ENCODE results near the gene ARSJ.

DNA sequence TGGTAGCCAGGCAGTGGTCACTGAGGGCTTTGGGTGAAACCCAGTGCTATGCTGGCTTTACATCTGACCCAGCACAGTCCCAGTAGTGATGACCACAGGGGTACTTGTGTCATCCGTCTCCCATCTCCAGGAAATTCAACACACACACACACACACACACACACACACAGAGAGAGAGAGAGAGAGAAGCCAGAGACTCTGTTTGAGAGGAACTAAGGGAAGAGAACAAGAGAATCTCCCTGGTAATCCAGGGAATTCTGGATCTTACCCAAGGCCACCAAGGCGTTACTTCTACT, 426.6 kb upstream of the PITX2 start:
- PRO-cap, 2 experiments = no peak in any of the 2 experiments

- PRO-cap, 2 experiments = no peak in any of the 2 experiments
Measured at GRCh38 chr4:112342897-112343296, 45.7 kb downstream of the ALPK1 start.

GRCh38 chr4:112522903-112523503, 7.0 kb upstream of the NEUROG2 start:
- PRO-cap, 2 experiments = no peak in any of the 2 experiments

DNA sequence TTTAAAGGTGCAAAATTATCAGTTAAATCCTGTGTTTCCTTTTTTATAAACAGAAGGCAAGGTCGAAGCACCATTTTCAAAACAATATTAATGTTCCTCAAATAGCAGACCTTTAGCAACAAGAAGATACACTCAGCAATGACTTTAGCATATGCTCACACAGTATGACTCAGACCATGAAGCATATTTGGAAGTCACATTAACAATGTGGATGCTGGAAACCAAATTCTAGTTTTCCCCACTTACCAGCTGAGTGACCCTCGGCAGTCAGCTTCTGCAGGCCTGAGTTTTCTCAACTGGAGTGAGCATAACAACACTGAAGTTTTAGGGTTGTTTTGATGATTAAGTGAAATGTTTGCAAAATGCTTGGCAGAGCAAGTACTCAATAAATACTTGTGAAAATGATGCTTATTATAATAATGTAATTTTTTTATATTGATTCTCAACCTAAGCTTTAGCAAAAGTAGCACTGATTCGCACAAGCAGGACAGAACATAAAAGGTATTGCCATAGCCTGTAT, 130.6 kb downstream of the ANK2 start:
- PRO-cap, 2 experiments = no peak in any of the 2 experiments

GRCh38 chr4:113291510-113291921, 242.1 kb downstream of the ANK2 start:
- PRO-cap, 2 experiments = no peak in any of the 2 experiments

DNA sequence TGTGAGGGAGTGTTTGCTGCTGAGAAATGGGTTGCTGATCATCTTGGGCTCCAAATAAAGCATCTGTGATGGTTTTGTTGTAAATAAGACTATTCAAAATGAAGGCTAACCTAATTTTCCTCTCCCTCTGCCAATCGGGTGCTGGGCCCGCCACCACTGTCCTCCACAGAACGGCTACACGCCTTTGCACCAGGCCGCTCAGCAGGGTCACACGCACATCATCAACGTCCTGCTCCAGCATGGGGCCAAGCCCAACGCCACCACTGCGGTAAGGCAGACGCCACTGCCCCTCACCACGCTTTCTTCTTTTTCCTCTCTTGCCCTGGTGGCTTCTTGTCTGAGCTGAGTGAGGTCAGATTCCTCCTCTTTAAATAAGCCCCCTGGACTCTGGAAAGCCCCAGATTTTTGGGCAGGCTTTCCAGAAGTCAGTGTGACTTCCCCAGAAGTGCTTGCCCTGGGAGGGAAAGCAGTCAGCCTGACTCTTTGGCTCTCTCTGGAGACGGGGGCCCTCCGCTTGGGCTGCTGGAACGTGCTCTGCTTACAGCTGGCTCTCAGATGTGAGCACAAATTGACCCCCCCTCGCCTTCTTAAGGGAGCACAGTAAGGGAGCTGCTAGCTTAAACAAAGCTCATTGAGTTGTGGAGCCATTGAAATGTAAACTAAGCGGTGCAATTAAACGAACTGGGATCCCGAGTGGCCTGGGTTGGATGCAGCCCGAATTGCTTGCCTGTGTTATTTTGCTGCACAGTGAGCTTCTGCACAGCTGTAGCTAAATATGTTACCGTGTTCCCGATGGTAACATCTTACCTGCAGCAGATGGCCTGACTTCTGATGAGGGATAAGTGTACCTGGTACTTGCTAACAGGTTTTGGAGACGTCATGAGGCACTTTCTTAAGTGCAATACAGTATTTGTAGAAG, 243.1 kb downstream of the ANK2 start:
- PRO-cap, 2 experiments = peak in 1 of 2 experiments; most common plus-strand start position 492 of the sequence (in 1); most common minus-strand start position 311 of the sequence (in 1)

- PRO-cap, 2 experiments = no peak in any of the 2 experiments
Measured at GRCh38 chr4:113294422-113294958, 245.0 kb downstream of the ANK2 start.

GRCh38 chr4:113300276-113300923, 250.9 kb downstream of the ANK2 start:
- PRO-cap, 2 experiments = no peak in any of the 2 experiments

DNA sequence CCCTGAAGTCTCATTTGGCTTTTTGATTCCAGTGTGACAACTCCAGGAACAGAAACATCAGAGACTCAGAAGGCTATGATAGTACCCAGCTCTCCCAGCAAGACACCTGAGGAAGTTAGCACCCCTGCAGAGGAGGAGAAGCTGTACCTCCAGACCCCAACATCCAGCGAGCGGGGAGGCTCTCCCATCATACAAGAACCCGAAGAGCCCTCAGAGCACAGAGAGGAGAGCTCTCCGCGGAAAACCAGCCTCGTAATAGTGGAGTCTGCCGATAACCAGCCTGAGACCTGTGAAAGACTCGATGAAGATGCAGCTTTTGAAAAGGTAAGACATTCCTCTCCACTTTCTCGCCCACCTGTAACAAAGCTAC, 320.0 kb downstream of the ANK2 start:
- PRO-cap, 2 experiments = no peak in any of the 2 experiments

DNA sequence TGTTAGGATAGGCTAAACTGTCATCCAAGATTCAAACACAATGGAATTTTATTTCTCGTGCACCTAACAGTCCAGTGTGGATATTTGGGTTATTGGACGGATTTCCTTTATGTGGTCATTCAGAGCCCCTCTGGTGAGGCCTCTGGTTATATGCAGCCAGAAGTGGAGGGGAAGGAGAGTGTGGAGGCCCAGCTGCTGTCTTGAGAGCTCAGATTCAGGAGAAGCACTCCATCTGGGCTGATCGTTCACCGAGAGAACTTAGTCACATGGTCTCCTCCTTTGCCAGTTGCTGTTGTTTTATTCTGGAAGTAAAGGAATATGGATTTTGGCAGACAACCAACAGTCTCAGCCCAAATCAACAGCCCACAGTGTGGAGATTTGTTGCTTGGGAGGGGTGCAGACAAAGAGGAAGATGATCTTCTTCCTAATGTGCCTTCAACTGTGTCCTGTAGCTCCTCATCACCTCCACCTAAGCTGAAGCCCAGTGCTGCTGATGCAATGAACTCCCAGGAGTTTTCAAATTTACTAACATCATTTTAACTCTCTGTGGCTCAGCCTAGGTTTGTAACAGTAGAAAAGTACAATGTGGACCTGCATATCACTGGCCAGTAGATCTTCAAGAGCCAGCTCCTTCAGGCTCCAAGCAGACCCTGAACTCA, 355.4 kb downstream of the ANK2 start:
- PRO-cap, 2 experiments = no peak in any of the 2 experiments

DNA sequence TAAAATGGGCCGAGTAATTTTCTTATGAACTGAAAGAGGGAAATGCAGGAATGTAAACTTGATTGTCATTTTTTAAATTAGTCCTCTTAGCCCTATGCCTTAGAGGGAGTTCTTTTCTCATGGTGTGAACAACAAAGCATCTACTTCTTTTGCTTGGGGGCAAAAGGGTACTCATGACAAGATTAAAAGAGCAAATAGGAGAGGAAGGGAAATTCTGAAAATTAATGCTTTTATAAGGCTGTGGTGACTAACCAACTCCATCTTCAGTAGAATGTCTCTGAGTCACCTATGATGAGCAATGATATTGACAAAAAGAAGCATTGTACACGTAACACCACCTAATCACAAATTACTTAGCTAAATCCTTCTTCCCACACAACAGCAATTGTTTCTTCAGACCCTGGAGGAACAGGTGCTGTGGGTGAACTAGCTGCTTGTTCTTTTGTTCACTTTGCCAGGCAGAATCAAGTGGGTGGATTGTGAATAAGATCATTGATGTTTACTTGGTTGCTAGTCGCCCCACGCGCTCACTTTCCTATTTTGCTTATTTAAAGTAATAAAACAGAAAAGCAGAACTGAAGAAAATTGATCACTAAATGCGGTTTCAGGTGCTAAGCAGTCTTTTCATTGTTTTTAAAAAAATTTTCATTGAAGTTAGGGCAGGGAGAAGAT, 315.6 kb downstream of the CAMK2D start:
- PRO-cap, 2 experiments = no peak in any of the 2 experiments

- PRO-cap, 2 experiments = no peak in any of the 2 experiments
Measured at GRCh38 chr4:113547365-113548138, 214.0 kb downstream of the CAMK2D start.

DNA sequence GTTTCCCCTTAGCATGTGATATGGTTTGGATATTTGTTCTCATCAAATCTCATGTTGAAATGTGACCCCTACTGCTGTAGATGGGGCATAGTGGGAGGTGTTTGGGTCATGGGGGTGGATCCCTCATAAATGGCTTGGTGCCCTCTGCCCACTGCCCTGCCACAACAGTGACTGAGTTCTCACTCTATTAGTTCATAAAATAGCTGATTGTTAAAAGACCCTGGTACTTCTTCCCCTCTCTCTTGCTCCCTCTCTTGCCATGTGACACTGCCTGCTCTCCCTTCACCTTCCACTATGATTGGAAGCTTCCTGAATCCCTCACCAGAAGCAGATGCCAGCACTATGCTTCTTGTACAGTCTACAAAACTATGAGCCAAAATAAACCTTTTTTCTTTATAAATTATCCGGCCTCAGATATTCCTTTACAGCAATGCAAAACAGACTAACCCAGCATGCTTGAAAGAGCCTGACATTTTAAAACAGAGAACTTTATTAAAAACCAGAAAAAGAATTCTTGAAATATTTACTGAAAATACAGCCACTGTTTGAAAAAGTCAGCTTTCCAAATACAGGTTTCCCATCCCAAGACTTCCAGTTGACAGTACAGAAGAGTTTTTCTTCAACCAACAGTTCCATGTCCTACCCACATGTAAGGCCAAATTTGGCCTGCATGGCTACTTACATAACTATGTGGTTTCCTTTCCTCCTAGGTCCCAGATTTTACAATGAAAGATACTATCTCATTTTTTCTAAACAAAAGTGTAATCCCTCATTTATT, 182.0 kb downstream of the CAMK2D start:
- PRO-cap, 2 experiments = no peak in any of the 2 experiments

DNA sequence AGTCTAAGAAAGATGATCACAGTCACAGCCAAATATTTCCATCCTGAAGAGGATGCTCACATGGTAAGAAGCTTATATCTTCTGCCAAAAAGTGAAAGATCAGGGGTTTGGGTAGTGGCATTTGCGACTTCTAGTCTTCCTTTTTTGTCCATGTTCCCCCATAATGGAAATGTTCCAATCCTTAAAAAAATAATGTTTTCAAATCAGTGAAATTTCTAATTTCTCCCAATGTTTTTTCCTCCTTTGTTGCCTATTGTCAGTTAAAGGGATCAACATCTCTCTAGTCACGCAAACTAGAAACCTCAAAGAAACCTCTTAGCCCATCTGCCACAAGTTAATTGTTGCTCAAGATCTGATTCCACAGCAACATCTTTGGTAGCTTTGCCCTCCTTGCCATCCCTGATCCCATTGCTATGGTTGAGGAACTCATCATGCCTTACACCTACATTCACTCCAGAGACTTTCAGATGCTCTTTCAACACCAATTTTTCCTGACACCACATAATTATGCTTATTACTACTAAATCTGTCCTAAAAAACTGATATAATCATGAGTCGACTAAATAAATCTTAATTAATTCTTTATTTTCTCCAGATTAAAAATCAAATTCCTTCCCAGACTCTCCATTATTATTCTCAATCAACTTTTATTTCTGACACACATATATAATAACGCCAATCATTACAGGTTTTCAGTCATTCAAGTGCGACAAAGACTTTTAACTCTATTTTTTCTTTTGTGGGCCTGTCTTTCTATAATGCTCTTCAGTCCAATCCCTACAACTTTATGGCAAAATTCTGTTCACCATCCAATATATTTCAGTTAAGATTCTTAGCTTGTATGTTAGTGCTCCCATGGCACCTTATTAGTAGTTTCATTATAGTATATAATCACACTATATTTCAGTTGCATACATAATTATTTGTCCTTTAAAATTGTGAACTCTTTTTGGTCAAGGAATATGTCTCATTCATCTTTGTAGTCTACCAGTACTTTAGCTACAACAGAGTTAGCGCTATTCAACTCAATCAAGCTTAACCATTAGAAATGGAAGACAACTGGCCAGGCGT, 112.5 kb downstream of the CAMK2D start:
- PRO-cap, 2 experiments = no peak in any of the 2 experiments

GRCh38 chr4:113745538-113746169, 15.9 kb downstream of the CAMK2D start:
- PRO-cap, 2 experiments = no peak in any of the 2 experiments

DNA sequence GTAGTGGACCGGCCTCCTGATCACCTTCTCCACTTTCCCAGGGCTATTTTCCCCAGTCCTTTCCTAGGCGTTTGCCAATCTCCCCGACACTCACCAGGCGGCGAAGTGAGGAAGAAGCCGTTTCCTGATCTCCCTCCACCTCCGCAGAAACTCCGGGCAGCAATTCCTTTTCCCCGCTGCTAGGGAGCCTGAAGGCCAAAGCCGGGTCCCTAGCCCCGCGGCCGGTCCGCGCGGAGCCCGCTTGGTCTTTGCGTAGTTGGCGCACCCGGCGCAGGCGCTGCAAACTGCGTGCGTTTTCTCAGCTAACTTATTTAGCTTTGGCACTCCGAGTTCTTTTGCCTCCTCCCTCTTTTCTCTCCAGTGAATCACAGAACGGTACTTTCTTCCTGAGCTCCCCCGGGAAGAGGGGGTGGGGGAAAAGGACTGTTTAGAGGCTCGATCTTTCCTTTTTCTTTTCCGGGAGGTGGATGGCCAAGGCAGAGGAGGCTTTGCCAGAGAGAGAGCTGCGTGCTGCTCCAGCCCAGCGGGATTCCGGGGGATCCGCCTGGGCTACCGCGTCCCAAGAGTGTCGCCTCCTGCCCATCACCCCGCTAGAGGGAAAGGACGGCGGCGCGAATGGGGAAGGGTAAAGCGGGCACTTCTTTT, at the start of gene ARSJ:
TSS of gene ARSJ (minus strand) at position 286 of the 645 bp plus-strand sequence.
- PRO-cap, 2 experiments = peak in 2 of 2 experiments; most common plus-strand start position 347 of the sequence (in 1); most common minus-strand start position 154 of the sequence (in 1)

DNA sequence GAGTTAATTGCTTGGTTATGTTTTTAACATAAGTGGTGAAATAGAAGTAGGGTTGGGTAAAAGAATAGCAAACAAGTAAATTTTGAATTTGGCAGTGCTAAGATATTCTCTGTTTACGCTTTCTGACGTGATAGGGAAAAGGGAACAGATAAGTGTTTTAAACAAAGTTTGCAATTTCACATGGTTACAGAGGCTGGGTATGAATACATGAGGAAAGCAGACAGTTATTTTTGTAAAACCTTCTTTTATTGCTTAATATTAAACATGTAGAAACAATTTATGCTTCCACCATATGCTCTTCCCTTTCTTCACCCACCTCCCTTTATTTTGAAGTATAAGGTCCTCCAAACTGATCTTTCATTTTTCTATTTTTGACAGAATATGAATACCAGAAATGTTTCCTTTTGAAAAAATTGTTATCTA, 214.2 kb upstream of the ARSJ start:
- PRO-cap, 2 experiments = peak in 1 of 2 experiments; most common plus-strand start position 187 of the sequence (in 1)

DNA sequence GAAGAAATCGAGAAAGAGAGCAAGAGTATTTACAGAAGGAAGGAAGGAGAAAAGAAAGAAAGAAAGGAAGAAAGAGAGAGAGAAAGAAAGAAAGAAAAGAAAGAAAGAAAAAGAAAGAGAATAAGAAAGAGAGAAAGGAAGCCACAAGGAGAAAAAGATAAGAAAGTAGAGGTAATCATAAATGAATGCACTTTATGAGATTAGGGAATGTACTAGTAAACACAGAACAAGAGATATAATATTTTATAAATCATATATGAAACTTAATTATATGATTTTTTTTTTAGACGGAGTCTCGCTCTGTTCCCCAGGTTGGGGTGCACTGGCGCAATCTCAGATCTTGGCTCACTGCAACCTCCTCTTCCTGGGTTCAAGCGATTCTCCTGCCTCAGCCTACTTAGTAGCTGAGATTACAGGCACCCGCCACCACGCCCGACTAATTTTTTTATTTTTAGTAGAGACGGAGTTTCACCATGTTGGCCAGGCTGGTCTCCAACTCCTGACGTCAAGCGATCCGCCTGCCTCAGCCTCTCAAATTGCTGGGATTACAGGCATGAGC, 469.6 kb downstream of the TRAM1L1 start:
- PRO-cap, 2 experiments = no peak in any of the 2 experiments

GRCh38 chr4:118276164-118276461, 76.7 kb downstream of the PRSS12 start:
- PRO-cap, 2 experiments = no peak in any of the 2 experiments

DNA sequence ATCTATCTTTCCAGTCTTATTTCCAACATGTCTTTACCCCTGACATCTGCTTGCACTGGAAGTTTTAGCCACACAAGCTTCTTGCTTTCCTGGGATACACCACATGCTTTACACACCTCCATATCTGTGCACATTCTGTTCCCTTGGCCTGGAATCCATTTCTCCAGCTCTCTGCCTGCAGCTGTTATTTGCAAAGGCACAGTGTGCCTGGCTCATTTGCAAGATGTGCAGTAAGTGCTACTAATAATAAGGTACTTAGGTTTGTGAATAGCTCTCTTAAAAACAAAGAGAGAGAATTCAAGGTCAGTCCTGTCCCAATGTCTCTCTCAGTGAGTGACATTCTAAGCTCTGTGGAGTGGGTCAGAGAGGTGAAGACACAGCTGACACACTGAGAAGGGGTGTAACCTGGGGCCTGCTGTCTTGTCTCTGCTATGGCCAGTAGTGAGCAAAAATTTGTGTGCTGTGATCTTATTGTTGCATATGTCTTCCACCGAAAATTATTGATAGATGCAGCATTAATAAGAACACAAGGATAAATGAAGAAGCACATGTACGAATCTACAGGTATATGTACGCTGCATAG, 61.4 kb downstream of the METTL14 start:
- PRO-cap, 2 experiments = no peak in any of the 2 experiments